ENCODE data around the genes ANK3 and CABCOCO1.

- PRO-cap, result unidirectional peak, minus-strand start at chr10:59908560; unidirectional peak, minus-strand start at chr10:59908588; unidirectional peak, minus-strand start at chr10:59908597
Observed at GRCh38 chr10:59907716-59909001, 1.8 kb upstream of the CCDC6 start.

GRCh38 chr10:60141272-60141717, 234.9 kb upstream of the CCDC6 start:
- PRO-cap, result no peak

GRCh38 chr10:60337213-60337982, 52.3 kb downstream of the ANK3 start:
- PRO-cap, result no peak

DNA sequence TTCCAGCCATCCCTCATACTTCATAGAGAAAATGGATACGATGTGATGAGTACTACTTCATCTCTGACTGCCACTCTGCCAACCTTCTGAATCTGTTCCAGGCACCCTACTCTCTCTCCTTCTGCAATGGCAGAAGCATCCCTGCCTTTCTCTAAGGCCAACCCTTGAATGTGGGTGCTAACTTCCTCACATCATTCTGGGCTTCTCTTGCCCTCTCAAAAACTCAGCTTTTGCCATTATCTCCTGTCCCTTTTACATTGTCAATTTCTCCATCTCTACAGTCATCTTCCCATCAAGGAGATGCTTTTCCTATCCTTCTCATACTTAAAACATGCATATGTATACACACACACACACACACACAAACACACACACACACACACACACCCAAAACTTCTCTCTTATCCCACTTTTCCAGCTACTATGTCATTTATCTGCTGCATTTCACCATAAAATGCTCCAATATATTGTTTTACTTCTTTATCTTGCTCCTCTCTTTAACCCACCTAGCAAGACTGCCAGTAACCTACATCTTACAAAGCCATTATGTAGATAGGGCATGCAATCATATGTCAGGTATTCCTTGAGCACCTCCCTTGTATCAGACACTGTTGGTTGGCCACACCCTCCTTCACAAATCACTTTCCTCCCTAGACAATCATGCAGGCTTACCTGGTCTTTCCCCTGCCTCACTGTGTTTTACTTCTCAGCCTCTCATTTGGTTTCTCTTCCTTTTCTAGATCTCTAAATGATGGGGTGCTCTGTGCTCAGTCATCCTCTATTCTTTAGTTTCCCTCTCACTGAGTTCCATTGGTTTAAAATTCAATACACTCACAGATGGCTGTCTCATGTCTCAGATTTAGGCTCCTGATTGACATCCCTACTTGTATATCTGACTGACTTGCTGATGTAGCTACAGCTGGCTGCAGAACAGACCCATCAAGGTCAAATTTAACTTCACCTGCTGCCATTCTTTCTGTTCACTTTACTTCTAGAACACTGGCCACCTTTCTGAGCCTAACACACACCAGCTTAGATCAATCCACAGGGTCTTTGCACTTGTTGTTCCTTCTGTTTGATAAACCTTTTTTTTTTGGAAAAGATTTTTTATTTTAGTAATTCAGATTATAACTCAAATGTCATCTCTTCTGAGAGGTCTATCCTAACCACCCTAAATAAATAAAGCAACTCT, 31.5 kb downstream of the ANK3 start:
- PRO-cap, result no peak

DNA sequence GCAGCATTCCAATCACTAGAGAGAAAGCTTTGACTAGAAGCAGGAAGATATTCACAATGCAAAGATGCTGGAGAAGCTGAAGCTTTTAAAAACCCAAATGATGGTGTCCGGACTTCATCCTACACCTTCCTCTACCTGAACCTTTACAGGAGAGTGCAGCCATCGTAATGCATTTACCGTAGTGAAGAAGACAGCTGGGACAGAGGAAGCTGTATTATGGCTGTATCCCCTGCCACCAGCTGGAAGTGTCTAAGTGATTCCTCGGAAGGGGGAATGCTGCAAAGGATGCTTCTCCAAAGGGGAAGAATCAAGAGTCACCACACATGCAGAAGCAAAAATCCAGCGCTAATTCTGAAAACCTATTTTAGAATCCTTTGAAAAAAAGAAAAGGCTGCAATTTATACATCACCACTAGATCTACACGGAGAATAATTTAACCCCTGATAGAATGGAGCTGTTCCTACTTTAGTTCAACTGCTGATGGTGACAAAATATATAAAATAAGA, at the start of gene ANK3:
TSS of gene ANK3 (minus strand) at position 254 of the 506 bp plus-strand sequence.
- PRO-cap, result no peak

GRCh38 chr10:60594234-60594564, 184.1 kb upstream of the CDK1 start:
- PRO-cap, result no peak

DNA sequence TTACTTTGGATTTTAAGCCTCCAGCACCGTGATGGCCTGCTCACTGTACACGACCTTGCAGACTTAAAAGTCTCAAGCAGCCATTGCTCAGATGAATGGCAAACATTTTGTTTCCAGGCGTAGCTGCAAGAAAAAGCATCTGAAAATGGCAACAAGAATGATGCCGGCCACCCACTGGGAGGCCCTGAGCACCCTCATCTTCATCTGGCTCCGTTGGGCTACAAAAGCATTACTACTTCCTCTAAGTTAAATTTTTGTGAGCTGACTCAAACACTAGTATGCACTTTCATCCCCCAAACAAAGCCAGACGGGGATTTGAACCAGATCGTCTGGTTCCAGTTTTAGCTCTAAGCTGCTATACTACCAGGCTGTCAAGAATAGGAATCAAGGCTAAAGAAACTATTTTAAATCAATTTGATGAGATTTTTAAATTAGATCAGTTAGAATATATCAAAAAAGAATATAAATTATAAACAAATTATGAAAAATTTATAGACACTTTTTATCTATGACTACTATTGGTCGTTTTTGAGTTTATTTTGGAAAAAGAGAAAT, 116.6 kb upstream of the CDK1 start:
- PRO-cap, result unidirectional peak, minus-strand start at position 206 of the sequence

DNA sequence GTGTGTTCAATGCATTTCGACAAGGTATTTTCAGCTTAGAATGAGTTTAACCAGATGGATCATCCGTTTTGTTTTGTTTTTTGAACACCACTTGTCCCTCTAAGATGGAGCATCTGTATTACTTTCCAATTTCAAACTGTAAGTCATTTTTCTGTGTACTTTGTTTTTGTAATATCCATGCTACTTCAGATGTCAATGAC, 9.0 kb downstream of the CDK1 start:
- PRO-cap, result no peak

GRCh38 chr10:60875378-60876069, 68.5 kb downstream of the RHOBTB1 start:
- PRO-cap, result no peak

DNA sequence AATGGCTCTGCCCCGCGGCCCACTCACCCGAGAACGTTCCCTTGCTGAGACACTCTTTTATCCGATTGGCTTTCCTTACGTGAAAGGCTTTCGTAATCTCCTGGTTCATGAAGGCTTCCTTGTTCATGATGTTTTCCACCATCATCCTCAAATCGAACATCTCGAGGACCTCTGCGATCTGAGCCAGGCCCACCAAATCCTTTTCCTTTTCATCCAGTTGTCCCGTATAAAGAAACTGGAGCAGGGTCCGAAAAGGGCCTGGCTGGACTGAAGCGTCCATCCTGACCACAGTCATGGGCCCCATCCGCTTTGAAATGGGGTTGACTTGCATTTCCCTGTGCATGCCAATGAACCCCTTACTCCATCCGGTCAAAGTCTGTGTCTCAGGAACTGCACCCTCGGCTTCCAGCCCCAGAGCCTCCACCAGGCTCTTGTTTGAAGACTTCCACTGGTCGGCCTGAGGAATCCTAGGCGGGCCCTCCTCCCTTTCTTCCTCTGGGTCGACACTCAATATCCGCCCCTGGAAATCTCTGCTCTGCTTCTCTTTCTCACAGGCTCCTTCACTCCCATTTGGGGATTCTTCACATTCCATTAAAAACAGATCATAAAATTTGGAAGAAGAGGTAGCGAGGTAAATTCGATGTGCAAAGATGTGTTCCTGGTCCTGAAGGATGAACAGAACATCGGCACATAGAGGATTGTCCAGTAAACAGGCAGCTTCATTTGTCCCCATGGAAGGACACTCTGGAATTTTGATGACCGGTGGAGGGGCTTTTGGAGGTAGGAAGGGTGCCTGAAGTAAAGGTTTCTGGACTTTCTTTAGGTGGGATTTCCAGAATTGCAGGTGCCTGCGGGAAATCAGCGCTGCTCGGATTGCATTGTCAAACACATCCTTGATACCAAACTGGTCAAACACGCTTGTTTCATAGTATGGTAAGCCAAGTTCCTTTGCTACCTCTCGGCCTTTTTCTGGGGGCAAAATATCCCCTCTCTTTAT, 55.5 kb downstream of the RHOBTB1 start:
- PRO-cap, result no peak

DNA sequence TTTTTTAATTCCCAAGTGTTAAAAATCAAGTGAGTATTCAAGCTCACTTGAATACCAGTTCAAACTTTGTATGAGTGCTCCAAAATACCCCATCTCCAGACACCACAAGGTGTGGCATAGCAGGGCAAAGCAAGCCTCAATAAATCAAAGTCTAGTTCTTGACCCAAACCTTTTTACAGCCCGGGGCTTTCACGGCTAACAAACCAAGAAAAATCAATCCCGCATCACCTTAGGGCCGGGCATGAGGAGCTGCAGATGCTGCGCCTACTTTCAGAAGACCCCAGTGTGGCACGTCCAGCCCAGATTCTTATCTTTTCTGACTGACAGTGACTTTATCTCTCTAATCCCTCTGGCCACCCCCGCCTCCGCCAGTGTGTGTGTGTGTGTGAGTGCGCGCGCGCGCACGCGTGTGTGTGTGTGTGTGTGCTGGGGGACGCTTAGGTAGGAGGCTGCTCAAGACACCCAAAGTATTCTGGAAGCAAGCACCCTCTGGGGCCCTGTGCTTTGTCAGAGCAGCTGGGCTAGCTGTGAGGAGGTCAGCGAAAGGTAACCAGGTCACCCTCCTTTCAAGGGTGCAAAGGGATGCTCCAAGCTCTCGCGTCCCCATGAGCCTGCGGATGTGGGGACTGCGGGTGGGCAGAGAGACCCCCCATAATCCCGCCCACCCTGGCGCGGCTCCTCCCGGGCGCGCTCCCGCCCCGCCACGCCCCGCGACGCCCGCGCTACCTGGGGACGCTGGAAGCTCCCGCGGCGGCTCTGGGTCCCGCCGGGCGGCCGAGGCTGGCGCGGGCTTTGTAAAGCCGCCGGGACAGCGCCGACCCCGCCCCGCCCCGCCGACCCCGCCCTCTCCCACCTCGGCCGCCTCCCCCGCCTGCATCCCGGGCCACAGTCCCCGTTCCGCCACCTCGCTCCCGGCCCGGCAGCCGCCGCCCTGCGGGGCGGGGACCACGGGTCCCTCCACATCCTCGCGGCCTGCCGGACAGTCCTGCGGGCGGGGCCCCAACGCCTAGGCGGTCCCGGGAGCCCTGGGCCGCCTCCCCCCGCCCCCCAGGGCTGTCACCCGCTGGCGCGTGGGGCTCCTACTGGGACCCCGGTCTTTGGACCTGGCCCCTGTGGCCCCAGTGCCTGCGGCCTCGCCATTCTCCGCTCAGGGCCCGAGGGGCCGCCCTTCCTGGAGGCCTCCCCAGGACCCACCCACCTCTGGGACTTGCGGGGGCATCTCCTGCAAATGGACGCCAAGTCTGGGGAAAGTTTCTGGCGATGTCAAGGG, 57.1 kb upstream of the RHOBTB1 start:
- PRO-cap, result no peak

- PRO-cap, result no peak
Observed at GRCh38 chr10:61465761-61466300, 12.7 kb upstream of the TMEM26 start.

- PRO-cap, result bidirectional peak, plus-strand start at chr10:61662961, minus-strand start at chr10:61662844; unidirectional peak, minus-strand start at chr10:61663154
Observed at GRCh38 chr10:61662625-61663436, at the start of gene CABCOCO1. TSS of gene CABCOCO1 (plus strand) at chr10:61662929.

- PRO-cap, result no peak
Observed at GRCh38 chr10:61751945-61752764, 89.4 kb downstream of the CABCOCO1 start.

DNA sequence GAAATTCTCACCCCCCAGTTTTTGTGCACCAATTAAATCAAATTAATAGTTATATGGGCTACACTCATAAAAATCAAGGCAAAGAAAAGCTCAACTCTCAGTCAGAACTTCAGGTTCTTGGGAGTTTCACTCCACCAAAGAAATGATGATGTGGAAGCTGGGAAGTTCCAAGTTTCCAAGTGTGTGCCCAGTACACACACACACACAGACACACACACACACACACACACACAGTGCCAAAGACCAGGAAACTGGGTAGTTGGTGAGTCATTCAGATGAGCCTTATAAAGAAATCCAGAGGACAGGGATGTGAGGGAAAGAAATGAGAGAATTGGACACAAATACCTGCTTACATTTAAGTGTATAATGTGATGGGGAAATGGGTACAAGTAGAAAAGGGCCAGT, 94.8 kb downstream of the CABCOCO1 start:
- PRO-cap, result no peak

DNA sequence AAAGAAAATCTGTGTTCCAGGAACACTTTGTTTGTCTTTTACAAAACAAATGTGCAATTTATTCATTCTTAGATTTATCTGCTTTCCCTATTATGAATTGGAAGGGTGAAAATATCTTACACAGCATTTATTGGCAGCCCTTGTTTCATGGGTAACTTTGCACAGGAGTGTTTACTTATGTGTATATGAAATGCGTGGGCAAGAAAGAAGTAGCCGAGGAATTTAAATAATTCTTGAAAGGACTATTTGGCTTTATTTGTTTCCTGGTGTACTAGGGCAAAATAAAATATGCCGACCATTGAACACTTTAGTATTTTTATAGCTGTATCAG, 93.6 kb downstream of the ARID5B start:
- PRO-cap, result no peak

DNA sequence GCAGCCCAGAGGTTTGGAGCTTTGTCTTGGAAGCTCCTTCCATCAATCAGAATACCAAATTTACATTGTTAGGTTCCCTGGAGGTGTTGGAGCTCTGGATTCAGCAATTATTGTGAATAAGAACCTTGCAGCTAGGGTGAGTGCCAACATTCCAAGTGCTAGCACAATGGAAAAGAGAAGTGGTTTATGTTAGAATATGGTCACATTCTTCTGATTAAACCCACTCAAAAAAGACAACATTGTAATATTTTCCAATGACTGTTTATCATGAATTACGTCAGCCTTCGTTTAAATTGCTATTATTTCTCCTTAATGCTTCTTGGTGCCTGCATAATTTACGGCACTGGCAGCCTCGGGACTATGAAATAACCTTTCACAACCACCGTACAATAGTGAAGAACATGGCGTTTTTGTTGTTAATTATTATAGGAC, 117.5 kb downstream of the ARID5B start:
- PRO-cap, result no peak

- PRO-cap, result no peak
Observed at GRCh38 chr10:62047500-62047769, 145.9 kb downstream of the ARID5B start.

- PRO-cap, result no peak
Observed at GRCh38 chr10:62047770-62048421, 146.4 kb downstream of the ARID5B start.

DNA sequence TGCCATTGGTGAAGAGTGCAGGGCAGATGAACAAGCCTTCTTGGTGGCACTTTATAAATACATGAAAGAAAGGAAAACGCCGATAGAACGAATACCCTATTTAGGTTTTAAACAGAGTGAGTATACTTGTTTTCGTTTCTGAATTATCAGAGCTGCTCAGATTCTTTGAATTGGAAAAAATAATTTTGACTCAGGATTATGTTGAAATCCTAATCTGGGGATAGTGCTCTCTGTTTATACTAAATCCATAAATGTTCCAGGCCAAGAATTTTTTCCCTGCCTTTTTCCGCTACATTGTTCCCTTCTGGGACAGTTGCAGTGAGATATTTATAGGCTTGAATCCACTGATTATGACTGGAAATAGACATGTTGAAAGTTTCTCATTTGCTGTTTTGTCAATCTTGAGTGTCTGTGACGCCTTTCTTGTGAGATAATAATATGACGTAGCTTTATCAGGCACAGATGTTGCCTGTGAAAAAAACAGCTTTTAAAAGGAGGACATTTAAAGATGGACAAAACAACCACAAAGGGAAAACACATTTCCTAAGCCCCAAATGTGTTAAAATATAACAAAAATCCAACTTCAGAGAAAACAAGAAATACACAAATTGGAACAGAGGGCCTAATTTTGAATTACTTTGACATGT, 155.8 kb downstream of the ARID5B start:
- PRO-cap, result no peak